ENCODE data around the genes TM9SF4 and EFCAB8.

- PRO-cap = no peak
These were observed 12.0 kb downstream of the BCL2L1 start for GRCh38 chr20:31710318-31711319.

DNA sequence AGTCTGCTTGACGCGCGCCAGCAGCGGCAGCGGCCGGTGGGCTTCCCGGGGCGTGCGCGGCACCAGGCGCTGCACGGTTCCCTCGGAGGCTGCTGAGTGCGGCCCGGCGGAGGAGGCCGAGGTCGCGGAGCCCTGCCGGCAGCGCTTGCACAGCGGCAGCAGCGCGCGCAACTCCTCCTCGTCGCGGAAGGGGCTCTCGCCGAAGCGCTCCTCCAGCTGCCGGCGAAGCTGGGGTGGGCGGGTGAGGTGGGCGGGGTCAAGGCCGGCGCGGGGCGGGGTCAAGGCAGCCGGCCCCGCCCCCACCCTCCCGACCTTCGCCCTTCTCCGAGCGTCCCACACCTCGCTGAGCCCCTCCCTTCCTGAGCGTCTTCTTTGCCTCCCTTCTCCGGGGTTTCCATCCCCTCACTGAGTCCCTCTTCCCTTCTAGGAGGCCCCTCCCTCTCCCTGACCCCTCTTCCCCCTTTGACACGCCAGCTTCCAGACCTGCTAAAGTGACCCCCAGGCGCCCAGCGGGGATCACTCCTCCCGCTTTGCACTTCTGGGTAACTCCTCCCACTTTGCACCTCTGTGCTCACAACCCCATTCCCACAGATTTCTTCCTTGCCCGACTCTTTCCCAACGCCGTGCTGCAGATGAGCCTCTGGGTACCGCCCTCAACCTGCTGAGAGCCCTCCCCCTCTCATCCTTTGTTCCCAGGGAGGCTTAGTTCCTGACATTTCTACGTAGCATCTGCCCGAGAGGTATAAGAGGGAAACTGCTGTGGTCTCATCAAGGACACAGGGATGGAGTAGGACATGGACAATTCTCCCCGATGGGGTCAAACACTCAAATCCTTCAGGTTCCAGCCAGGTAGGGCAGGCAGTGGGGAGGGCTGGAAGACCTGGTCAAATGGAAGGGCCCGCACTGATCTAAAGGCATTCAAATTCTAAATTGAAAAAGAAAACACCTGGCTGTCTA lies 8.6 kb downstream of the DUSP15 start:
- PRO-cap = unidirectional peak, minus-strand start at position 74 of the sequence; unidirectional peak, minus-strand start at position 190 of the sequence

- PRO-cap = no peak
These were observed 18.6 kb downstream of the CCM2L start for GRCh38 chr20:32028921-32029244.

GRCh38 chr20:32109271-32109869 lies at the start of gene TM9SF4:
Gene TM9SF4, plus strand, starts transcription at chr20:32109714.
- PRO-cap = unidirectional peak, plus-strand start at chr20:32109479; bidirectional peak, plus-strand start at chr20:32109738, minus-strand start at chr20:32109641

DNA sequence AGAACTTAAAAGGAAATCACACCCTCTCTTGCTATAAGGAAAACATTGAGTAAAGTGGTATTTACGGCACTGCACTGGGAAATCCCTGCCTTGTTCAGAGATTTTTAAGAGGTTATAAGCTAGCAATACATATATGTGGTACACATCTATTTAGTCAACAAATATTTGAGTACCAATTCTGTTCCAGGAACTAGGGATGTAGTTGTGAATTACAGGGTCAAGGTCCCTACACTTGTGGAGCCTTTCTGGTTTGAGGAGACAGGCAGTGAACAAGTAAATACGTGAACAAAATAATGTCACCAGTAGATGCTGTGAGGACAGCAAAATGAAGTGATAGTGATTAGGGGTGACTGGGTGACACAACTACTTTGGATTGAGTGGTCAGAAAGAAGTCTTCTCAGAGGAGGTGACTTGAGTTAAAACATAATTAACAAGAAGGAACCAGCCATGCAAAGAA lies 1.8 kb downstream of the TM9SF4 start:
- PRO-cap = no peak

DNA sequence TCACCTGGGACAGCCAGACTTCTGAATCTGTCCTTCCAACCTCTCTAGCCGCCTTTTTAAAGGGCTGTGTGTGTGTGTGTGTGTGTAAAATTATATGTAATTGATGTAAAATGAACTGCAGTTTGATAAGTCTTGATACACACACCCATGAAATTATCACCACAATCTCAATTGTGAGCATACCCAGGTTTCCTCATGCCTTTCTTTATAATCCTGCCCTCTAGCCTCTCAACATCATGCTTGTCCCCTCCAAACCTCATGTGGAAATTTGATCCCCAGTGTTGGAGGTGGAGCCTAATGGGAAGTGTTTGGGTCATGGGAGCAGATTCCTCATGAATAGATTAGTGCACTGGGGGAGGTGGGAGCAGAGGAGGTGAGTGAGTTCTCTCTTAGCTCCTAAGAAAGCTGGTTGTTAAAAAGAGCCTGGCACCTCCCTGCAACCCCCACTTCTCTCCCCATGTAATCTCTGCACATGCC lies 39.1 kb downstream of the PLAGL2 start:
- PRO-cap = no peak

- PRO-cap = no peak
These were observed 12.8 kb downstream of the PLAGL2 start for GRCh38 chr20:32194781-32195110.

DNA sequence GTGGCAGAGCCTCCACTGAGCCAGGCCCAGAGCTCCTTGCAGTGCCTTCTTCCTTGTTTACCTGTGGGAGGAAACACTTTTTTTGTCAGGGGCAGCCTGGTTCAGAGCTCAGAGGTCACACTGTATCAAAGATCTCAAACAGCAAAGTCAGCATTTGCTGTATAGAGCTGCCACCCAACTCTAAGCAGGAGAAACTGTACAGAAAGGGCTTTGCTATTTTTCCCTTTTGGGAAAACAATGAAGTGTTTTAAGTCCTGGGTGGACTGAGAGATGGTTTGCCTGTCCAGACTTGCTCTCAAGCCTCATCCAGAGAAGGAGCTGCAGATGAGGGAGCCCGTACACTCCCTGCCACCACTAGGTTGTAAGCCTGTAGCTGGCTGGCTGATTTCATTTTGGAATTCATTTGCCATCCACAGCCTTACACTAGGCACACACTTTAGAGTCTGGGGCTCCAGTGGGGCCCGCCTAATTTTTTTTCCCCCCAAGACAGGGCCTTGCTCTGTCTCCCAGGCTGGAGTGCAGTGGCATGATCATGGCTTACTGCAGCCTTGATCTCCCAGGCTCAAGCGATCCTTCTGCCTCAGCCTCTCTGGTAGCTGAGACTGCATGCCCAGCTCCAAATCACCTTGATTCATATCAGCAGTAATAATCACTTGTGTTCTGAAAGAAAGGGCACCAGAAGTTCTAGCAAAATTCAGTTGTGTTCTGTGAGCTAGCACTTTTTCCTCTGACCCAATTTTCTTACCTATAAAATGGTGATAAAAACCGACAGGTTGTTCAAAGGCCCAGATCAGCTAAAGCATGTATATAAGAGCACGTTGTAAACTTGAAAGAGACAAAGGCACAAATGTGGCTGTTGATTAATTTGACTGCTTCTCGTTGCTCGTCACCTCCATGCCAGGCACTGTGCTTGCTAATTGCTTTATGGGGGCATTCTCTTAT lies 28.5 kb downstream of the POFUT1 start:
- PRO-cap = no peak

- PRO-cap = no peak
These were observed 38.7 kb downstream of the KIF3B start for GRCh38 chr20:32315961-32316658.

DNA sequence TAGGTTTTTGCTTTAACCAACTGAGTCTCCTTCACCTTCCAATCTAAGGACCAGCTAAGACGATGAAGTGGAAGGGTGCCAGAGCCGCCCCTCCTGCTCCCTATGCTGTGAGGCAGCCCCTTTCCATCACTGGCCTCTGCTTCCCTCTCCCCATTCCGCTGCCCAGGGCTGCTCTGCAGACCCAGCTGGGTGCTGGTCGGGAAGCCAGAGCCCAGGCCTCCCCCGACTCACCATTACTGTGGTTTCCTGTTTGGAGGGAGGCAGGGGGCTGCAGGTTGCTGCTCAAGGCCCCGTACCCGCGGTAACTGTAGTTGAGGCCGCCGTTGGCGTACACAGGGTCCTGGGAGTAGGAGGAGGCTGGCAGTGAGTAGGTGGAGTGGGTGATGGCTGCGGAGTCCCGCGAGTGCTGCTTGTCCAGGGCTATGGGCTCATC lies 93.9 kb downstream of the ASXL1 start:
- PRO-cap = no peak

GRCh38 chr20:32457884-32458811 lies 100.0 kb downstream of the ASXL1 start:
- PRO-cap = no peak

GRCh38 chr20:32473058-32473922 lies 111.8 kb downstream of the NOL4L start:
- PRO-cap = no peak

DNA sequence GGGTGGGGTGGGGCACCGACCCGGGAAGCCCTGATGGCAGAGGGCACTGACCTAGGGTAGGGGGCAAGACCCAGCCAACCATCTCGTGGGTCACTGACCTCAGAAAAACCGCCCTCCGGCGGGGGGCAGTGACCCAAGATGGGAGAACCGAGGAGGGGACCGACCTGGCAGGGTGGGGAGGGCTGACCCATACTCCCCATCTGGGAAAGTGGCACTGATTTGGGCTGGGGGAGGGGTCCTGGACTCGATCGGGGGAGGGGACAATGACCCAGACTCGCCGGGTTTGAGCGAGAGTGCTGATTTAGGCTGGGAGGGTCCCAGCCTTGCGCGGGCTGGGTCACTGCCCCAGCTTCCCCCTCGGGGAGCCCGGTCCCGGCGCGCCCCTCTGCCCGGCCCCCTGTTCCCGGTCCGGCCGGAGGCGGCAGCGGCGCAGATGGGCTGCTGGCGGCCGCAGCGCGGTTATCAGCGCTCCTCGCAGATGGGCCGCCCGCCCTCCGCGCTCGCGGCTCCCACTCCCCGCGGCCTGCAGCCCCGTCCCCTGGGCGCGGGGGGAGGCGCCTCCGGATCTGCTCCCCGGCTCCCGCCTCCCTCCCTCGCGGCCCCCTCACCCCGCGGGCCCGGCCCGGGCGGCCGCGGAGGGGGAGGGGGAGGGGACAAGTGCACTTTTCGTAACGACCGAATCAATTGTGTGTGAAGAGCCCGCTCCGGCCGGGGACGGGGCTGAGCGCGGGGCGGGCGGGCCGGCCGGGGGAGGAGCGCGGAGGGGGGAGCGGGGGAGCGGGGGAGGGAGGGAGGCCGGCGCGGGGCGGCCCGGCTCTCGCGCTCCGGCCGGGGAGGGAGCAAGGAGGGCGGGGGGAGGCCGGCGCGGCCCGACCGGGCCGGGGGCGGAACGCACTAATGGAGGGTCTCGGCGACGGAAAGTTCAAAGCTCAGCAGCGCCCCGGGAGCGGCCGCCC lies 2.2 kb downstream of the NOL4L start:
- PRO-cap = no peak

DNA sequence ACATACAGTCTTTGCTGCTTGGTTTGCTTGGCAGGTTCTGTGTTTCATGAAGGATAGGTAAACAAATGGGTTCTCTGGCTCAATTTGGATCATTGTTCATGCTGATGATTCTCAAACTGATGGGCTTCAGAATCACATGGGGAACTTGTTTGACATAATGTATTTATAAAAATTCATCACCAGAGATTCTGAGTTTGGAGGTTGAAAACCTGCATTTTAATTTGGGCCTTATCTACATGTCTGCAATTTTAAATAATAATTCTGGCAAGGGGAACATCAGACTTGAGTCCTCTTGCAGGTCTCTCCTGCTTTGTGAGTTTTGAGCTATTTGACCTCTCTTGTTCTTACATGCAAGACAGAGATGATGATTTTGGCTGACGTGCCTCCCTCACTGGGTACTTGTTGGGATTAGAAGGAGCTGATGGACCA lies 6.9 kb upstream of the EFCAB8 start:
- PRO-cap = no peak

- PRO-cap = no peak
These were observed at the start of gene EFCAB8 for GRCh38 chr20:32858291-32859019. Gene EFCAB8, plus strand, starts transcription at chr20:32858923.

- PRO-cap = no peak
These were observed 36.1 kb downstream of the SUN5 start for GRCh38 chr20:32968163-32968479.

DNA sequence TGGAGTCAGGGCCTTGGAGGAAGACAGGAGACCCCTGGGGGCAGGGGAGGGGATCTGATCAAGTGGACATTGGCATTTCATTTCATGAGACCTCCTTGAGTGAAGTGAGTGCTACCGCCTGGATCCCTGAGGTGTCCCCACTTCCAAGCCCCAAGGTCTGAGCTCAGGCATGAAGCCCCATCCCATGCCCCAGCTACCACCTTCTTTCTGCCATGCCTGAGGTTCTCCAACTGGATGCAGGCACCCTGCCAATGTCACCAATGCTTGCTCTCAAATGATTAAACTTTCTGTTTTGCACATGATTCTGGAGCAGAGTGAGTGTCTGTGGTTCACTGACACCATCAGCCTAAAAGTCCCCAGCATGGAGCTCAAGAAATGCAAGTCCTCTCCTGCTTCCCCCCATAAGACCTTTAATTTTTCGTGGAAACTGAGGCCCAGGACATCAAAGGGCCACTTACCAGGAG lies 43.7 kb upstream of the BPIFA2 start:
- PRO-cap = no peak

- PRO-cap = no peak
These were observed 78.5 kb downstream of the CBFA2T2 start for GRCh38 chr20:33568429-33568774.

DNA sequence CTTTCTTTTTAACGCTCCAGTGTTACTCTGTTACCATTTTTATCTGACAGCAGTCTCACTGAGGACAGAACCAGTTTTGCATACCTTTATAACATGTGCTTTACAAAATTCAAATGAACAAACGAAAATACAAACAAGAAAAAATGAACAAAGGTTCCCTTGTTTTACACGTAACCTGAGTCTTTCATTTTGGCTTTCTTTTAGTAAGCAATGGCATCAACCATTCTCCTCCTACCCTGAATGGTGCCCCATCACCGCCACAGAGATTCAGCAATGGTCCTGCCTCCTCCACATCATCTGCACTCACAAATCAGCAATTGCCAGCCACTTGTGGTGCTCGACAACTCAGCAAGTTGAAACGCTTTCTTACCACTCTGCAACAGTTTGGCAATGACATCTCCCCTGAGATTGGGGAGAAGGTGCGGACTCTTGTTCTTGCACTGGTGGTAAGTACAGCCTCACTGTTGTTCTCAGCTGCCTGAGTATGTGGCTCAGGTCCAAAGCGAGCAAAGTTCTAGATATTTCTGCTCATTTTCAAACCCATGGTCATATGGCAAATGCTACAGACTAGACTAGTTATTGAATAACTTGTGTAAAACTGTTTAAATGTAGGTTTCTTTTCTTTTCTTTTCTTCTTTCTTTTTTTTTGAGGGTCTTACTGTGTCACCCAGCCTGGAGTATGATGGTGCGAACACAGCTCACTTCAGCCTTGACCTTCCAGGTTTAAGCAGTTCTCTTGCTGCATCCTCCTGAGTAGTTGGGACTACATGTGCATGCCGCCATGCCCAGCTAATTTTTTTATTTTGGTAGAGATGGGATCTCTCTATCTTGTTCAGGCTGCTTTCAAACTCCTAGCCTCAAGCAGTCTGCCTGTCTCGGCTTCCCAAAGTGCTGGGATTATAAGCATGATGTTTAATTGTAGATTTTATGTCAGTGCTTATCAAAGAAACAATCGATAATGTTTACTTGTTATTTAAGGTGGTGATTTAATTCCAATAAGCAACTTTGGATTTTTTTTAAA lies 50.9 kb upstream of the C20orf144 start:
- PRO-cap = no peak

DNA sequence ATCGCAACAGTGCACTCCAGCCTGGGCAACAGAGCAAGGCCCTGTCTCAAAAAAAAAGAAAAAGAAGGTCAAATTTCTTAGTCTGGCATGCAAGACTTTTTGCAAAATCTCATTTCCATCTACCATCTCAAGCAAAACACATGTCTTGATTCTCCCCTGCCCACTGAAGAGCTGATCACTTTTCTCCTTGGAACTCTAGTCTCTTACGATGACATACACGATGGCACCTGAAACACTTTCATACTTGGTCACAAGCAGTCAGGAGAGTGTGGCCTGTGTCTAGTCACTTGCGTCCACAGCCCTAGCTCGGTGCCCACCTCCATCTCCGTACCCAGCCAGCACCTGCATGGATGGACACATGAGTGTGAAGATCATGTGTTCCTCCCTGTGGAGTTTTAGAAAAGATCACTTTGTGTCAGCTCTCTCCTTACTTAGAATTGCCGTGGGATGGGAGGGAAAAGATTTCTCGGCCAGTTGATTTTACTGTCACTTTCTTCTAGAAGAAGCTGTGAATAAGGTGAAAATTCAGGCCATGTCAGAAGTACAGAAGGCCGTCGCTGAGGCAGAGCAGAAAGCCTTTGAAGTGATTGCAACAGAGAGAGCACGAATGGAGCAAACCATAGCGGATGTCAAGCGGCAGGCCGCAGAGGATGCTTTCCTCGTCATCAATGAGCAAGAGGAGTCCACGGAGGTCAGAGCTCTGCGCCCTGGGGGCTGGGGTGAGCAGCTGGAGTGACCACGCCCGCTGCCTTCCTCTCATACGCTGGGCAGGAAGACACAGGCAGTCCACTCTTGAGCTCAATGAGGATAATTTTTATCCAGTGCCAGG lies 22.1 kb upstream of the C20orf144 start:
- PRO-cap = no peak

Measured in SUDHL5 (cell line).